Lower leg skin (tissue), 2 donors: ENCODE data around the gene IPO8.

DNA sequence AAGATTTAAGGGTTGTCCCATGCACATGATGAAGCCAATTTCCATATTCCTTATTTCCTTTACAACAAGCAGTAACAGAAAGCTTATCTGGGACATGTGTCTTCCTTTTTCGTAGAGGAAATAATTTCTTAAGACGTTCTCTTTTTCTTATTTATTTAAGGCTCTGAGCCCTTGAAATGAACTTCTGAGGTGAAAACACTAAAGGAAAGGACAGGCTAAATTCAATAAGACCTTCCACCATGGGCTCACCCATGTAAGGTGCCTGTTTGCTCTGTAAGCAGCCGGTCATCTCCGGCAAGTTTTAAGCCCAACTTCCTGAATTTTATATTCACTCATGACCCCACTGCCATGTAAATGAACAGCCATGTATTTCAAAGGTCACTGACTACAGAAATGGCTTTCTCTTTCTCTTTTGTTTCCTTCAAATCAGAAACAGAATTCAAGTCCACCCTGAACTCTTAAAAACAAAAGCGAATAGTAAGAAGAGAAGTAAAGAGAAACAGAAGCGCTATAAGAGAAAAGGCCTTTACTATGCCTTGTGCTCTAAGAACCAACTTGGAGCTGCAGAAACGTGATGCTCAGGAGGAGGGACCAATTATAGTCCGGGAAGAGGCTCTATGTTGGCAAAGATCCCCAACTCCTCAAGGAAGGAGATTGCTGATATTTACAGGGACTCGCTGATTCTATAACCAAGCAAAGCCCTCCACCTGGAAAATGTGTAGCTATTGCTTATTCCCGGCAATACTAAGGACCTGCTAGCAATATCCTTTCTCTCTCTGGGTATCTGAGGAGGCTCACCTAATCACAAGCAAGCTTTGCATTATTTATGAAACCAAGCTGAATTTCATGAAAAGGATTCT is 61.8 kb upstream of the OVCH1 start:
- PRO-cap, result no peak
- RAMPAGE, long total RNA, 2 experiments, result no peak in any of the 2 experiments

GRCh38 chr12:29561934-29562710 is 64.6 kb upstream of the OVCH1 start:
- PRO-cap, result no peak
- RAMPAGE, long total RNA, 2 experiments, result no peak in any of the 2 experiments

DNA sequence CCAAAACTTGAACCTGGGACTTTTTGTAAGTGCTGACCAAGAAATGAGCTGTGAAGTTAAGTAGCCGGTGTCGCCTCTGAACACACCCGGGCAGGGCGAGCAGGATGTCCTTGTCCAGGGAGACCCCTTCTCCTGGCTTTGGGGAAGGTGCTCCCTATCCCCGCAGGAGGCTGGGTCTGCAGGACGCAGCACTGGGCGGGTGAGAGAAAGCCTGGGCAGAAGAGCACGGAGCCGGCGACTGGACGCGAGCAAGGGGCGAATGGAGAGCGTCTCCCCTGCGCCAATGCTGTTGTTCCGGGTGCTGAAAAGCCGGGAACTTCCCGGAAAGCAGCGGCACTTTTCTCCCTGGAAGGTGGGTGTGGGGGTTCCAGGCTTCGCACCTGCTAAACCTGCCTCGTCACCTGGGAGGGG is 417.0 kb upstream of the TMTC1 start:
- PRO-cap, result no peak
- RAMPAGE, long total RNA, 2 experiments, result no peak in any of the 2 experiments

DNA sequence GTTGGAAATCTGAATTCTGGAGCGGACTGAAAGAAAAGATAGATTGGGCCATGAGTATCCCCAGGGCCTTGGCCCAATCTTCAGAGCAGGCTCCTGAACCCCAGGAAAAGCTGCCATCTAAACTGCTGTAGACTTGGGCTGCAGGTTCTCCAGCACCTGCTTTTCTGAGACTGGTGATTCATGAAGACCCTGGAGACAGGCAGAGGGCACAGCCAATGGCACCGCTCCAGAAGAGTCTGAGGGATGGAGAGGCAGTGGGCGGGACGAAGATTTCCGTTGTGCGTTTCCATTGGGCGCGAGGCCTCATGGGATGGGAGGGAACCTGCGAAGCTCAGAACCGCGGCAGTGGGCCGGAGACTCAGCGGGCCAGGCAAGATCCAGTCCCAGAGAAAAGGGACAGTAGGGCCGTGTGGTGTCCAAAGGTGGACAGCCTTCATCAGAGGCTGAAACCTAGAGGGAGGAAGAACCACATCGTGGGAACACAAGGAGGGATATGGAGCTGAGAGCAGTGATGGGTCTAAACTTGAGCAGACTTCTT is 375.1 kb downstream of the IPO8 start:
- PRO-cap, result no peak
- RAMPAGE, long total RNA, 2 experiments, result no peak in any of the 2 experiments

DNA sequence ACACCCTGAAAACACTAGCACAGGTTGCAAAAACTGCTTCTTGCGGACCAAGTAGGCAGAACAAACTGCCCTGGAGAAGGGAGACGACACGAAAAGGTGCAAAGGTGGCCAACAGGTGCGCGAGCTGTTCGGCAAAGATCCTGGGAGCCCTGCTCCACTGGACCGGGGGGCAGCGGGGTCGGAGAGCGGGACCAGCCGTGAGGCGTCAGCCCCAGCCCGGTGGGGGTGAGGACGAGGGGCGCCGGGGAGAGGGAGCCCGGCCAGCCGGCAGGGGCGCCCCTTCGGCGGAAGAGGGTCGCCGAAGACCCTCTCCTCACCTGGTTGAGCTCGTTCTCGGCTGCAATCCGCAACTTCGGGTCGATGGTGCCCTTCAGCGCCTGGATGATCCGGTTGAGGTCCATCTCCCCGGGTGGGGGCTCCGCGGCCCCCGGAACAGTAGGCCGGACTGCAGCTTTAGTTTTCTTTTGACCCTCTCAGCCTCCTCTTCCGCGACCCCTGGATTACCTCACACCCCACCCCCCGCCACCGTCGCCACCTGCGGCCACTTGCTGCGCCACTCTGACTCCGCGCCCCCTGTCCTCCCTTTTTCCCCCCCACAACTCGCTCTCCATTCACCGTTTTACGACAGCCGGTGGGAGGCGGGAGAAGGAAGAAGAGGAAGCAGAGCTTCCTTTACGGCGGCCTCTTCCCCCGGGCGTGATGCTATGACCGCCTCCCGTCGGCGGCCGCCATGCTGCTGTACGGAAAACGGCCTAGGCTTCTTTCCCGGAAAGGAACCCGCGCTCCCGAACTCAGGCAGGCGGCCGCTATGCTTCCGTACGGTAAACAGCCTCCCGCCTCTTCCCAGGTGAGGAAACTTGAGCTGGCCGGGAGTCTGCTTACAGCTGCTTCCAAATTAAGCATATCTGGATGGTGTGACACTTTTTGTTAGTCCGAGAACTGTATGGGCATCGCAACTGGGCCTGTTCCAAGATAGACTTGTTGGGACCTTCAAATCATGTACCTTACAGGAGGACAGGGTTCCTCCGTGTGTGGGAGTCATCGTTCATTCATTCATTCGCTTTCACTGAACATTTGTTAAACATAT is at the start of gene IPO8:
Gene IPO8, minus strand, starts transcription at position 623 of the 1,087 bp plus-strand sequence.
- PRO-cap, result bidirectional peak, plus-strand start at position 770 of the sequence, minus-strand start at position 560 of the sequence
- RAMPAGE, long total RNA, 2 experiments, result start-site peak on the minus strand in 2 of 2 experiments, centred at positions 620 to 624 of the sequence, 18 to 40 reads per replicate

DNA sequence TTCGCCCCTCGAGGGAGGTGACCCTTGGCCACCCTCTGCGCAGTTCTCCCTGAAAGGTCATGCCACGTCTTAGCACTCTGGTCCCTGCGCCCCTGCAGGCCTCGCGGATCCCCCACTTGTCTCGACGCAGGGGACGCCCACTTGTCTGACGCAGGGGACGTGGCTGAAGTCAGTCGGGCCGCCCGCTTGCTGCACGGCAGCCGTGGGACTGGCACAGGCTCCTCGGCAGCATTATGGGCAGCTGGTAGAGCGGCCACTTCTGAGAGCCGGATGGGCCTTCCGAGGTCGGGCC is 40.7 kb upstream of the CAPRIN2 start:
- PRO-cap, result no peak
- RAMPAGE, long total RNA, 2 experiments, result no peak in any of the 2 experiments

DNA sequence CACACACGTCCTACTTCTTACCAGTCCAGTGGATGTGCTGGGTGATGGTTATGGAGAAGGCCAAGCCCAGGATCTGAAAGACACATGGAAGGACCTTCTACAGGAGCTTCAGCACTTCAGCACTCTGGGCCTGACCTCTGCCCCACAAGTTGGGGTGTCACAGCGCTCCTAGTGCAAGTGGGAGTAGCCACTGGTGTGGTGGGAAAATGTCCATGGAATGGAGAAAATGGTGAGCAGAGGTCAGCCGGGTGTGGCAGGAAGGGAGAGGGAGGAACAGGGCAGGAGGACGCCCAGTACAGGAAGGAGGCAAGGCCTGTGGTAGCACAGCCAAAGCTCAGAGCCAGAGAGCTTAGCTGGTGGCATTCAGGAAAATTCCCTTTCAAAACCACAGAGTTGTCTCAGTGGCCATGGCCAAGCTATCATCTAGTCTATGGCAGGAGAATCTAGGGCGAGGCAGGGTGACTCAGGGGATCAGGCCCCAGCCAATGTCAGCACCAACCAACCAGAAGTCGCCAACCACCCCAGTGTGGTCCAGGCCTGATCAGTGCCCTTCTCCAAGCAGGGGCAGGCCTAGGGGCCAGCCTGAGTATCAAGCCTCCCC is 67.8 kb upstream of the DDX11 start:
- PRO-cap, result no peak
- RAMPAGE, long total RNA, 2 experiments, result no peak in any of the 2 experiments

DNA sequence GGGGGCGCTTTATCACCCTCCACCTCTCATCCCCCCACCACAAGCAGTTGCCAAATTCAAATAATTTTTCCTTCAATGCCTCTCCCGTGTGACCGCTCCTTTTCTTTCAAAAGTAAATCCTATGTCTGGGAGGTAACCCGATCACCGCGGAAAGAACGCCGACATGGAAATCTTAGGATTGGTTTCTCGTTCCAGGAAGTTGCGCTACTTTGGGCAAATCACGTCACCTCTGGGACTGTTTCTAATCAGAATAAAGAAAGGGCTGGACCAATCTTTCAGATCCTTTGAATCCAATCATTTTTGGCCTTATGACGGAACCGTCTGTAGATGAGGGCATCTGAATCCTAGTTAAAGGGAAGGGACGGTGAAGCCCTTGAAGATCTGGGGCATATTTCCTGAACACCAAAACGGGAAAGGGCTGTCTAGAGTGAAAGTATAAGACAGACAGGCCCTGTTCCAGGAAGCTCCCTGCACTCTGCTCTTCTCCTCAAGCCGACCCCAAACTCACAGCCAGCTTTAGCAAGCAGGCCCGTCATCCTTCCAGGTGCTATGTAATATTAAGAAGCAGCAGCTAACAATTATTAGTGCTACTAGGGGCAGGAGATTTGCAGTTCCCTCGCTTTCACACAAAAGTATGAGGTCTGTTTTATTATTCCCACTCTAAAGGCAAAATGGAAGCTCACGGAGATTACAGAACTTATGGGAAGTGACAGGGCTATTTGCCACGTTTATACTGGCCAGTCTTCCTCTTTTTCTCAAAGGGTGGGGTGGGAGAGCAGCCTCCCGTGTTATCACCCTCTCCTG is 44.2 kb upstream of the SINHCAF start:
- PRO-cap, result unidirectional peak, minus-strand start at position 154 of the sequence
- RAMPAGE, long total RNA, 2 experiments, result no peak in any of the 2 experiments

GRCh38 chr12:31603399-31604006 is 12.6 kb upstream of the DENND5B start:
- PRO-cap, result no peak
- RAMPAGE, long total RNA, 2 experiments, result no peak in any of the 2 experiments

DNA sequence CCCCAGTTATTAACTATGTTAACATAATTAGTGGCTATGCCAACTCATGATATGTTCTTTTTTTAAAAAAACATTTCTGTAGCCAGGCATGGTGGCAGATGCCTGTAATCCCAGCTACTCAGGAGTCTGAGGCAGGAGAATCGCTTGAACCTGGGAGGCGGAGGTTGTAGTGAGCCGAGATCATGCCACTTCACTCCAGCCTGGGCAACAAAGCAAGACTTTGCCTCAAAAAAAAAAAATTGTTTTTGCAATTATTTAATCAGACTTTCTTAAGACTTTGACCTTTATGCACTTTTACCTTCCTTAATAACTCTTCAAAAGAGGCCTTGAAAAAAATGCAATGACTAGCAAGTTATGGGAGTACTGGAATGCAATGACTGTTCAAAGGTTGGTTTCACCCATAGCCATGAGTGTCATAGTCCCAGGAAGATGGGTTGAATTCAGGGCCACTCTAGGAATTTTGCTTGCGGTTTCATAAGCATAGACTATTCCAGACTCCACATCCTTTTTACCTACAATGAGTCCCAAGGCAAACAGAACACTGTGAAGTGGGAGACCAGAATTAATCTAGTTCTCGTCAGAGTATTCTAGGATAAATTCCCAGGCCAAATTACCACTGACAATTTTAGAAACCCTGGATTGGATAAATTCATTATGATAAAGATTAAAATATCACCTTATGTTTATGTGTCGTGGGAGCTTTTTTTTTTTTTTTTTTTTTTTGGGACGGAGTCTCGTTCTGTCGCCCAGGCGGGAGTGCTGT is 29.3 kb upstream of the DENND5B start:
- PRO-cap, result no peak
- RAMPAGE, long total RNA, 2 experiments, result no peak in any of the 2 experiments

- PRO-cap, result unidirectional peak, plus-strand start at chr12:31728484
- RAMPAGE, long total RNA, 2 experiments, result no peak in any of the 2 experiments
These were observed 513 bp downstream of the AMN1 start for GRCh38 chr12:31728375-31728640.

- PRO-cap, result no peak
- RAMPAGE, long total RNA, 2 experiments, result no peak in any of the 2 experiments
These were observed 22.7 kb downstream of the RESF1 start for GRCh38 chr12:31981528-31982734.

DNA sequence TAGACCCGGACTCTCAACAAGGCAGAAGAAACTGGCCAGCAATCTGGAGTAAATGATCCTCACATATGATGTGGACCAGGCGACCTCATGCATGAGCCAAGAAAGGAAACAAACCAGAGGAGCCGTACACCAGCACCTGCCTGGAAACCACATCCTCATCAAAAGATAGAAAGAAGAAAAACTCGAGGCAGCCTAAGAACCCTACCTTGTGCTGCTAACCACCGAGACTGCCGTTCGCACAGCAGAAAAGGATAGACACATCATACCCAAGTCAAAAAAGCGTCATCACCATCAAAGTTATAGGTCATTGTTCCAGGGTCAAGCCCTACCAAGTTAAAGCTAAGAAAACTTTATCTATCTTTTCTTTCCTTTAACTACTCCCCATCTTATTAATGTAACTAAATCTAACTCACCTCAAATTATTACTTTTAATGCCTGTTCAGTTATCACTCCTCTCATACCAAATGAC is 66.7 kb downstream of the RESF1 start:
- PRO-cap, result no peak
- RAMPAGE, long total RNA, 2 experiments, result no peak in any of the 2 experiments

- PRO-cap, result no peak
- RAMPAGE, long total RNA, 2 experiments, result no peak in any of the 2 experiments
These were observed 145.8 kb downstream of the BICD1 start for GRCh38 chr12:32252439-32252868.

DNA sequence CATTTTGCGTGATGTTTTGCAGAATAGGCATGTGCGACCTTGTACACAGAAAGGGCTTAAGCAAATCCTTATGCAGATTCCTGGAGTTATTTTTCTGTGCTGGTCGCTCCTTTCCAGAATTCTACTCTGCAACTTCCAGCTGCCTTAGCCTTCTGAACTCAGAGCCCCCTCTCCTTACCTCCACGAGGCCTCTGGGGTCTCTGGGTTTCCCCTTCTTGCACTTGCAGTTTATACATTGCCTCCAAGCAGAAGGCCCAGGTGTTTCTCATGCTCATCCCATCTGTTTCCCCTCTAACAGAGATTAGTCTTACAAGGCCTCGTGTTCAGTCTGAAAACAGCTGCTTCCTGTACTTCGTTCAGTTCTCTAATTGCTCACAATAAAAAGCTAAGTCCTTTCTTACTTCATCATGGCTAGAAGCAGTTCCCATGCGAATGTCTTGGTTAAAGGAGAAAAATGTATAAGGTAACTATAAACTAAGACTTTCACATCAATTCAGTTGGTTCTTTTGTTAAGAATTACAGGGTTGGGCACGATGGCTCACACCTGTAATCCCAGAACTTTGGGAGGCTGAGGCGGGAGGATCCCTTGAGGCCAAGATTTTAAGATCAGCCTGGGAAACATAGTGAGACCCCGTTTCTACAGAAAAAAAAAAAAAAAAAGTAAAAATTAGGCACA is 134.3 kb upstream of the FGD4 start:
- PRO-cap, result no peak
- RAMPAGE, long total RNA, 2 experiments, result no peak in any of the 2 experiments

DNA sequence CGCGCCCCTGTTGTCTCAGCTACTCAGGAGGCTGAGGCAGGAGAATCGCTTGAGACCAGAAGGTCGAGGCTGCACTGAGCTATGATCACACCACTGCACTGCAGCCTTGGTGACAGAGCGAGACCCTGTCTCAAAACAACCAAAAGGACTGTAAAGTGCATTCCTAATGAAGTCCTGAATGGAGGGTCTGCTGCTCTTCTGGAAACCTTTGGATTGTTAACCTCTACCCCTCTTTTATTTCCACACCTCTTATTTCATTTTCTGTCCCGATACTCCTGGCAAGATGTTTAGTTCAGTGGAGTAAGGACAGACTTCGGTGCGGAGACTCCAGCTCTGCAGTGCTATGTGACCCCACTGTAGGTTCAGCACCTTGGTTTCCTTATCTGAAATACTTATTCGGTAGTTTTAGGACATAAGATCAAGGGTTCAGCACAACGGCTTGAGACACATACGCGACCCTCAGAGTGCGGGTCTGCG is 663 bp upstream of the FGD4 start:
- PRO-cap, result no peak
- RAMPAGE, long total RNA, 2 experiments, result no peak in any of the 2 experiments

DNA sequence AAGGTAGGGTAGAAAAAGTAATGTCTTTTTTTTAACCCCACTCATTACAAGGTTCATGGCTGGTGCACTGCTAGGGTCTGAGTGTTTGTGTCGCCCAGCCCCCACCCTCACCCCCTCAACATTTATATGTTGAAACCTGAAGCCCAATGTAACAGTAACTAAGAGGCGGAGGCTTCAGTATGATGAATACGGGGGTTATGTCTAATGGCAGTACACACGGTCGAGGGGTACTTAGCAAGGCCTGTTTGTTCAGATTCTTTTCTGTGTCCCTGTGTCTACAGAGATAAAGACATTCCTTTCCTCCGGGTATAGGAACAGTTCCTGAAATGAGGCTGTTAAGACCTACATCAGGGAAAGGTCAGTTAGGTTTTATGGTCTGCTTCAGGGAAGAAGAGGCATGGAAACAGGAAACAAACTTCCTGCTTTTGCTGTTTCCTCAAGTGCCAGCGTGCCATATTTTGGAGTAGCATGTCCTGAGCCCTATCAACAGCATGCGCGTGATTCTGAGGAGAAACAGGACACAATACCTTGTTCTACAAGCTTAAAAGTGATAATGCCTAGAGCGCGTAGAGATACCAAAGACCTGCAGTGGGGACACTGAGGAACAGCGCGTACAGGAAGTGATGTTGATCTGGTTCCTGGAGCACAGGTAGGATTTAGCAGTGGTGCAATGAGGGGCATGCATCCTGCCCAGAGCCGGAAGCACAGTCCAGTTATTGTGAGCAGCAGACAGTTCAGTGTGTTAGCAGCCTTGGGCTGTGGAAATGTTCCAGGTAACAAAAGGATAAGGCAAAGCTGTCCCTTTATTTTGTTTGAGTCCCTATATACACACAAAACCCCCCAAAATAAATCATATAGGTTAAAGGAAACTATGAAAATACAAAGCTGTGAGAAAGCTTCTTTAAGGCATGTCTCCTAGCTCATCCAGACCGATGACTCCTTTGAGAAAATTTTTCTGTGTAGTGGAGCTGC is 47.2 kb downstream of the FGD4 start:
- PRO-cap, result no peak
- RAMPAGE, long total RNA, 2 experiments, result no peak in any of the 2 experiments

GRCh38 chr12:32535042-32536112 is 136.0 kb downstream of the FGD4 start:
- PRO-cap, result unidirectional peak, minus-strand start at chr12:32535362; unidirectional peak, minus-strand start at chr12:32535530
- RAMPAGE, long total RNA, 2 experiments, result no peak in any of the 2 experiments

GRCh38 chr12:32581635-32582462 is 97.3 kb upstream of the DNM1L start:
- PRO-cap, result no peak
- RAMPAGE, long total RNA, 2 experiments, result no peak in any of the 2 experiments

- PRO-cap, result no peak
- RAMPAGE, long total RNA, 2 experiments, result no peak in any of the 2 experiments
These were observed 90.9 kb upstream of the DNM1L start for GRCh38 chr12:32588089-32588698.